A673 (cell line): ENCODE data around the gene DBX2.

- PRO-cap, result no peak
These were observed 143.6 kb downstream of the PDZRN4 start for GRCh38 chr12:41331605-41332282.

DNA sequence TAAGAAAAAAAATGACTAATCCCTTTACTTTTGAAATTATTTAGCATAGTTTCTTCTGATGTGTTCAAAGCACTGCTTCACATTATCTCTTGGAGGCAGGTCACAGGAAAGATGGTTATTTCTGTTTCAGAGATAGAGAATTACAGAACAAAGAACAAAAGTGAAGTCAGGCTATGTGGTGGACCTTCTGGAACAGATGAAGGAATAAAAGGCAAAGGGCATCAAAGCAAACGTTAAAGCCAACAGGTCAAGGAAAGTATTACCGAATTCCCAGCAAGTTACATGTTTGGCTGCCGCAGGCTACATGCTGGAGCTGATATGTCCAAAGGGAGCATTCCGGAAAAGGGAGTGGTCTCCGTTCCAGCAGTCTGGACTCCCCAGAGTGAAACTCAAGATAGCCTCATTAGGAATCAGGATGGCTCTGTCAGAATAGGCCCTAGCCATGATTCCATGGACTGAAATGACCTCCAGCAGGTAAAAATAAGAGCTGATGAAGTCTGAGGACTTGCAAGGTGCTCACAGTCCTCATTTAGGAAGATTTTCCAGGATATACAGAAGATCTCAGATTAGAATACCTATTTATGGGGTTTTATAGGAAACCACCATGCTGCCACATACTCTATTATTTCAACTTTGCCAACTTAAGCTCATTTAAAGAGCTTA is 379.8 kb upstream of the PRICKLE1 start:
- PRO-cap, result no peak

GRCh38 chr12:43936348-43937216 is 100.7 kb downstream of the TMEM117 start:
- PRO-cap, result no peak

GRCh38 chr12:44828022-44828648 is 48.0 kb downstream of the NELL2 start:
- PRO-cap, result no peak

- PRO-cap, result bidirectional peak, plus-strand start at chr12:45051380, minus-strand start at chr12:45051325
These were observed at the start of gene DBX2 for GRCh38 chr12:45050737-45051610. DBX2 (minus strand) TSS chr12:45051099.

DNA sequence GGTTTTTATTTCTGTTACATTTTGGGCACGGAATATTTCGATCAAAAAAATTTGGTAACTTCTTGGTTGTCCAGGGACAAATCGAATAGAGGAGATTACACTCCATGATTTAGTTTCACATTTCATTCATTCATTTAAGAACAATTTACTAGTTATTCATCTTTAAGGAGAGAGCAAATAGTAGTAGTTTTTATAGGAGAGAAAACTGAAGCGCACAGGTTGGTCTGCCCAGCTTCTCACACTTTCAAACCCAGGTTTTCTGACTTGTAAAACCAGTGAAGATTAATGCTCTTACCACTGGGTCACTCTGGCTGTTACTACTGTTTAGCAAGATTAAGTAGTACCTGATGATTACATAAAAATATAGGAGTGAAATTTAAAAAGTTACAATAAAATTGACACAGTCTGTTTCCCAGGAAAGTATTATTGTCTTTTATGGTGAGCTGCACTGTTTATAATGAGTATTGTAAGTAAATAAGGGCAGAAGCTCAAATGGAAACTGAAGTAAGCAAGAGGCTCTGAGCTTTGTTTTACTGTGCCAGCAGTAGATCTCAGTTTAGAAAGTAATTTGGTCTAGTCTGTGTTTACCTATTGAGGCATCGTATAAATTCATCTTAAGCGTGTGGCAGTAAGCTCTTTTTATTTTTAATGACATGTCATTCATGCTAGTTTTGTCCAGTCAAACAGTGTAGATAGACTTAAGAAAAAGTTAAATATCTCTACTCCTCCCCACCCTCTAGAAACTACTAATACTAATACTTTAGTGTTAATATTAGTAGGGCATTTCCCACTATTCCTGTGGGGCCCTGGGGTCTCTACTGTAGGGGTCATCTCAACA is 1.7 kb downstream of the ANO6 start:
- PRO-cap, result no peak

DNA sequence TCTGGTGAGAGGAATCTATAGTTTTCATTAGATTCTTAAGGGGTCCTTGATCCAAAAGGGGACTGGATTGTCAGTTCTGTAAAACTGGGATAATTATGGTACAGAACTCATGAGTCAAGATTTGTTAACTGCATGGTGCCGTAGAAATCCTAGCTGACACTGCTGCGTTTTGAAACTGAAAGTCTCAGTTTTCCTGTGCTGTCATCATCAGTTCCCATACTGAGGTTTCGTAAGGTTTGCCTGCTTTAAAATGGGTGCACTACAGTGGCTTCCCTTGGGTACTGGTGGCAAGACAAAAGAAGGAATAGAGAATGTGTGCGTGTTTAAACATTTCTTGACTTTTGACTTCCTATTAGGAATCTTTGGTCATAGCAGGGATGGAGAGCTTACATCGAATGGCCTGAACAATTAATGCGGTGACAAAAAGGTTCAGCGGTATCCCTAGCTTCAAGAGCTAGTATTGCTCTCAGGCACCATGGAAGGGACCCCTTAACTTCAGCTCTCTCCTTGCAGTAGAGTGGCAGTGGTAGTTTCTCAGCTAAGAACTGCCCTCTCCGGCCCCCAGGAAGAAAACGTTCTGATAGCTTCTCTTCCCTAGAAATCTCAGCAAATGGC is 28.7 kb downstream of the ANO6 start:
- PRO-cap, result no peak

- PRO-cap, result no peak
These were observed 92.3 kb downstream of the ANO6 start for GRCh38 chr12:45308058-45308803.

GRCh38 chr12:45926454-45927783 is 63.5 kb downstream of the SCAF11 start:
- PRO-cap, result no peak

GRCh38 chr12:45954618-45955068 is 35.7 kb downstream of the SCAF11 start:
- PRO-cap, result no peak

GRCh38 chr12:45991482-45992390 is 1.4 kb upstream of the SCAF11 start:
- PRO-cap, result bidirectional peak, plus-strand start at chr12:45992192, minus-strand start at chr12:45992059

DNA sequence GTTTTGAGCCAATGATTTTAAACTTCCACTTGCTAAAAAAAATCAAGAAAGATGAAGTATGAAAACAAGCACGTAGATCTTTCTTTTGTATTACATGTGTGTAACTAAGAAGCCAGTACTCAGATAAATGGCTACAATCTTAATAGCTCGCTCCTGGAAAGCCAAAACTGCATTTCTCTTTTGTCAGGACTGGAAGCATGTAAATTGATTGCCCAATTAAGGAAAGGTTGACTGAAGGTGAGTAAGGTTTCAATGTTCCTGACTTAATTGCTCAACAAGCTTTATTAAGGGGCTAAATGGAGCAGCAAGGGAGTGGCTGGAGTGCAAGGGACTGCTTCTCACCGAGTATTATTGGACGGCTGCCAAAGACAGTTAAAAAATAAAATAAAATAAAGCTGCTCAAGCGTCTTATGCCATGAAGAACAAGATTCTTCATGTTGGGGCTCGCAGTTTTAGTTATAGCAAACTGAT is 108.8 kb downstream of the SLC38A1 start:
- PRO-cap, result no peak

DNA sequence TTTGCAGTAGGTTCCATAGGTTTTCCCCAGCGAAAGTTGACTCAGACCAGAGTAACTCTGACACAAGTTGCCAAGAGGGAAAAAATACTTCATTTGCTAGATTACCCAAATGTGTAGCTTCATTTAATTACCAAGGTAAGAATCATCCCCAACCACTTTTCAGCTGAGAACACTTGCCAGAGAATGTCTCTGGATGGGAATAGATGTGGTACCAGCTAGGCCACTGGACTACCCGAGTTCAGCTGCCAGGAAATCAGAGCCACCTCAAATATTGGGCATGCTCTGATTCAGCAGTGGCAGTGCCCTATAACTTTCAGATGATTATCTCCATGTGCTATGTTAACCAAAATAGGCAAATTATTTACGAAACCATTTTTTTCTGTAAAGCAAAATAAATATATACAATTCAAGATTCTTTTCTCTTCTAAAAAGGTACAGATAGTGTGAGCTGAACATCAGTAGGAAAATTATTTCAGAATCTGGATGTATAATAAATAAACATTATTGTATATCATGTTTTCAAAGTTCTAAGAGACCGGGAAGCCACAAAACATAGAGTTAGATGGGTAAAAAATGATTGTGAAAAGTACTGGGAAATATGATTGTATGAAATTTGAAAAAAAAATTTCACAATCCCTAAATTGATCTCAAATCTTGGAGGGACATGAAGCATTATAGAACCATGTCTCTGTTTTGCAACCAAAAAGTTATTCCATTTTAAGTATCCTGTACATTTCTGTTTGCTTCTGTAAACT is 80.5 kb downstream of the SLC38A1 start:
- PRO-cap, result no peak

GRCh38 chr12:46357872-46358508 is 14.6 kb downstream of the SLC38A2 start:
- PRO-cap, result unidirectional peak, minus-strand start at chr12:46358378

GRCh38 chr12:46361722-46362122 is 10.9 kb downstream of the SLC38A2 start:
- PRO-cap, result no peak

DNA sequence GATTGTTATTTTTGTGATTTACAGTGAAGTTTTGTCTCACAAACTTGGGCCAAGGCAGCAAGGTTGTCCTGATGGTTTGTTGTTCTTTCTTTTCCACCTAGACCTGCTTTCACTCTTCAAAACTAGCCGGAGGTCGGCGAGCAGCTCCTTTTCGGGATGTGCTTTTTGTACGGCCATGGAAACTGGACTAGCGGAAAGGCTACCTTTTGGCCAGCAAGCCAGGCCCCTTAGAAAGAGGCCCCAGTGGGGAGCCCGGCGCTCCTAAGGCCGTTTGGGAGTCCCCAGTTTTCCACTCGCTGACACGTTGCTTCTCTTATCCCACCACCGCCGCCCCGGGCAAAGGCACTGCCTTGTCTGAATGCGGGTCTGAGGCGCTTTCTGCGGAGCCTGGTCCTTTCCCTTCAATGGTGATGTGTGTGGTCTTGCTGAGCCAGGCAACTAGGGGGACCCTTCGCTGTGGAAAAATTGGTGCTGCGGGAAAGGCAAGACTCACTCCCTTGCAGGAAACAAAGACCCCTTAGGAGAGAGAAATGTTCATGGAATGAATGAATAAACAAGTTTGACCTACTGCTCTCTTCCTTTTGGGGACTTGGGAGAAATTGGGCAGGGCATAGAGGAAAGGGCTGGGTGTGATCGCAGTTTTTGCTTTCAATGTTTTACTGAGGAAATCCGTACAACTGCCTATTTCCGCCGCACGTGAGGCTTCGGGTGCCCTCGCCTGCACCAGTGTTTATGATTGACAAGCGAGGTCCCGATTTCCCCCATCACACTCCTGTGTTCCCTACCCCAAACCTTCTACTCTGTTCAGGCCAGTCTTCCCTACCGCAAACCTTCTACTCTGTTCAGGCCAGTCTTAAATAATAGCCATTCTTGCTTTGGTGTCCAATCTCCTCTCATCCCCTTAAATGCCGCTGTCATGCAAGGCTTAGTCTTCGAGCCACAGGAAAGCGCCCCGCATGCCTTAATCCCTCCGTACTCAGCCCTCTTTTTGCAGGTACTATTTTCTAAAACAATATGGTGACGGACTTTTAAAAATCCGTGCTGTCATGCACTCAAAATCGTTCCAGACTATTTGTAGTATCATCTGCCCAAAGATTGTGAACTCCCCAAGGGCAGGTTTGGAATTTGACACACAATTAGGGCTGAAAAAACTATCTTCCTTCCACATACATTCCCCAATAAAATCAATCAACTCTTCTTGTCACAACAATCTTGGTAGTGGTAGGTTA is 1.1 kb upstream of the SLC38A2 start:
- PRO-cap, result unidirectional peak, minus-strand start at position 356 of the sequence

DNA sequence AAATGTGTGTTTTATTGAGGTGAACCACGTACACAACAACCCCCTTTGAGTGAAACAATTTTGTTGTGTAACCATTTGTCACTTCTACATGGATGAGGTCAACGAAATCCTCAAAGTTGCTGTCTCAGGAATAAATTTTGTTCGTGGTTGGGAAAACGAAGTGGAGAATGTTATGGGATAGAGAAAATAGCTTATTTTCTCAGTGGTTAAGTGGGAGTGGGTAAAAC is 10.0 kb upstream of the SLC38A2 start:
- PRO-cap, result no peak

- PRO-cap, result no peak
These were observed 21.9 kb upstream of the SLC38A2 start for GRCh38 chr12:46394327-46395043.

DNA sequence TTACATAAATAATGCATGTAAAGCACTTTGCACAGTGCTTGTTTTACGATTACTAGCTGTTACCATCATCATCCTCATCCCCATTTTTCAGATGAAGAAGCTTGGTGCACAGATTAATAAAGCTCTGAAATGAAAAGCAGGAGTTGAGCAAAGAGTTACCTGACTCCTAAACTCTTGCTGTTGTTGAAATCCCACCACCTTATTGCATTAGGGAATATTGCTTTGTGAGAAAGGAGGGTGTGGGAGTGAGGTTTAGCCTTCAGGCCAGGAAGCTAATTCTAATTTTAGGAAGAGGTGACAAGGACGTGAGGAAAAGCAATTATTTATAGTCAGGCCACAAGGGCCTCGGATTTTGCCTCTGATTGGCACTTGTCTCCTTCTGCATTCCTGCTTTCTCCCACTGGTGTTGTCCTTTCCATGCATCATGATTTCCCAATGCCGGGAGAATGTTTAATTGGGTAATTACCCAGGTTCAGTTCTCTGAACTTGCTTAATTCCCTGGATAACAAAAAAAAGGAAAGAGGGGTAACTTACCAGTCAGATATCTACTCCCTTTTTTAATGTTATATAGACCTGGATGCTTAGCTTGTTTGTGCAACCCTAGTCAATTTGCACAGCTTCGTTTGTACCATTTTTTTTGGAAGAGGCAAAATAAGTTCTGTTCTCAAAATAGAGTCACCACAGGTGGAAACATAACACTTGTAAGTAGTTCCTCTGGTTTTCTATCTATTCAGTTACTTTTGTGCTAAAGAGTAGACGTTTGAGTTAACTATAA is 38.0 kb upstream of the SLC38A2 start:
- PRO-cap, result no peak

- PRO-cap, result bidirectional peak, plus-strand start at chr12:46550155, minus-strand start at chr12:46549915
These were observed 177.3 kb upstream of the SLC38A2 start for GRCh38 chr12:46549688-46550364.